ENCODE results near the genes TRAPPC2, PIR, AP1S2 and TXLNG.

DNA sequence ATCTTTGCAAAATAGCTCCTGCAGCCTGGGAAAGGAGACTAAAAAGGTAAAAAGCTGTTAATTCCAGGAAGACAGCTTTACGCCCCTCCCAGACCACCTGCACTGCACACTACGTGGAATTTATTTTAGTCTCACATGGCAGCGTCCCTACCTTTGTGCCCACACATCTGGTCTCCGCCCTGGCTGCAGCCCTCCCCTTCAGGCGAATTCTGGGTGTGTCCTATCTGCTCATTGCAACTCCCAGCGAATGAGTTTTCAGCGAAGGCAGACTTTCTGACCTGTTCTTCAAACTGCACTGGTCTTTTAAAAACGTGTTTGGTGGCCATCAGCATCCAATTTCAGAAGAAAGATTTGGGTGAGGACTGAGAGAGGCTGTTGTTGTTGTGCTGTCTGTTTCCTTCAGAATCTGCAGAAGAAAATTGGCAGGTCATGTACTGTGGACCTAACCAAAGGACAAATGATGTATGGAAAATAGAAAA, 4.0 kb downstream of the TLR8 start:
- PRO-cap = no peak

DNA sequence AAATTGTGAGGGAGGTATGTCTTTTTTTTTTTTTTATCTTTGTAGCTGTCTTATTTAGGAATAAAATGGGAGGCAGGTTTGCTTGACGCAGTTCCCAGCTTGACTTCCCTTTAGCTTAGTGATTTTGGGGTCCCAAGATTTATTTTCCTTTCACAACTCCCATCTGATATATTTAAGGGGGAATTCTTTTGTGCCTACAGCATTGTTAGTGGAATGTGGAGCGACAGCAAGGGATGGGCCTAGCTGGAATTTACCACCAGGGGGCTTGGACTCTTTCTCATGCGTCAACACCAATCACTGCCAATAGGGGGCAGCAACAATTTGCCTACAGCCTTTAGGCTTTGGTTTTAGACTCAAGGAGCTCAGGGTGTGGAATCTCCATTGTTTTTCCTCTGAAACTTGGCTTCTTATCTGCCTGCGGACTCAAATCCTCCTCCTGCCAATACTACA, 28.2 kb upstream of the TMSB4X start:
- PRO-cap = unidirectional peak, plus-strand start at position 356 of the sequence

DNA sequence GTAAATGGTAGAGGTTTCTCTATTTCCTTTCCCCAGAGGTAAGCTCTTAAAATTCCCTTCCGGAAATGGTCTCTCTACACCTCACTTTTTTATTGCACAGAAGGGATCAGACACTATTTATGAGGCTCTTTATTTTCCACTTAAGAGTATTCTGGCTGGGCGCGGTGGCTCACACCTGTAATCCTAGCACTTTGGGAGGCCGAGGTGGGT, 17.7 kb upstream of the TMSB4X start:
- PRO-cap = no peak

GRCh38 chrX:12986420-12986946, 11.6 kb downstream of the TMSB4X start:
- PRO-cap = no peak

- PRO-cap = no peak
These were observed 75.3 kb upstream of the FAM9C start for GRCh38 chrX:13119512-13120401.

DNA sequence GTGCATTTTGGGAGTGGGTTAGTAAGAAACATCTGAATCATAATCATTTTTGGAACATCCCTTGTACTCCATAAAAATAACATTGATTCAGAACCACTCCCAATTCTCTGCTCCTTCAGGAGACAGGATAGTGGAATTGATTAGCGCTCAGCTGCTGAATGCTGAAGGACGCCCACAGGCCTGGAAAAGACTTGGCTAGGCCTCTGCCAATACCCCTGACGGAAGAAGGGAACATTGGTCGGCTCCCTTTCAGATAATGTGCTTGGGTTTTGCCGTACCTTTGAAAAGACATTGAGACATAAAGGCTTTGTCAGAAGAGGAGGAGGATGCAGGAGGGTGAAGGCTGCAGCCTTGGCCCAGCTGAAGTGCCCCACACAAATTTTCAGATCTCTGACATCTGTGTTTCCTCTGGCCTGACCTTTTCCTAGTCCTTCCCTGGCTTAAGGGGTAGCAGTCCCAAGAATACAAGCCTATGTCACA, 80.5 kb upstream of the FAM9C start:
- PRO-cap = no peak

- PRO-cap = no peak
These were observed 118.4 kb upstream of the FAM9C start for GRCh38 chrX:13162707-13163244.

DNA sequence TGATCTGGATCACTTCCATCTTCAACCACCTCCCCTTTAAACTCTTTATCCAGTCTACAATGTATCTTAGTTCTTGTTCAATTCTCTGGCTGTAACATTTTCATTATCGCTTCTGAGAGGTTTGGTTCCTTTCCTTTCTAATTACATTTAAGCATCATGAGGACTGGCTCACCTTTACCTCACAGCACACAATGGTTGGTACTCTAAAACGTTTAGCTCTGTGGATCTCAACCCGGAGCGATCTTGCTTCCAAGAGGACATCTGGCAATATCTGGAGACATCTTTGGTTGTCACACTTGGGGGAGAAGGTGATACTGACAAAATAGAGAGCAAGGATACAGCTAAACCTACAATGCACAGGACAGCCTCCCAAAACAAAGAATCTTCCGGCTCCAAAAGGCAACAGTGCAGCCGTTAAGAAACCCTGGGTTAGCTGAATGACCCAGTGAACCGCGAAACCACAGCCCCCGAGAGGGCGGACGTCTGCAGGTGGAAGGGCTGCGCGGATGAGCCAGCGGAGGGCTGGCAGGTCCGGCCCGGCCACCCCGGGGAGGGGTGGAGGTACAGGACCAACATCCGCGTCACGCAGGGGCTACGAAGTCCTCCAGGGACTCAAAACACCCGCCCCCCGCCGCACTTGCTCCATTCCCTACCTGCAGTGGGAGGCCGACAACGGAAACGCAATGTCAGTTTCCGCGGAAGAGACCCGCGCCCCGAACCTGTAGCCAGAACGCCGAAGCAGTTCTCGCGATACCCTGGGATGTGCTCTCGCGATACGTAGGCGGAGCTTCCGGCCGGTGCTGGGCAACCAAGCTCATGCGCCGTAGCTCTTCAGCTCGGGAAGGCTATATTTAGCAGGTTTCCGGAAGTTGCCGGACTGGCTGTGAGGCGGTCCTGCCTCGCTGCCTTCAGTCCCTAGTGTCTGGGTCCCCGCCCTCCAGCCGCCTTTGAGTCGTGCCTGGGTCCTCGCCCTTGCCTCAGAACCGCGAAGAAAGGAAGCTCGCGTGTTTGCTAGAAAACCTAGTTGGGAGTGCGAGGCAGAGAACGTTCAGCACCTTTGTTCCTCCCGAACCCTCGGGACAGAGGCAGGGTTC, at the start of gene TRAPPC2:
TSS of gene TRAPPC2 (minus strand) at position 749 of the 1,094 bp plus-strand sequence.
- PRO-cap = bidirectional peak, plus-strand start at position 911 of the sequence, minus-strand start at position 747 of the sequence

GRCh38 chrX:13766623-13767374, 32.3 kb downstream of the OFD1 start:
- PRO-cap = no peak

DNA sequence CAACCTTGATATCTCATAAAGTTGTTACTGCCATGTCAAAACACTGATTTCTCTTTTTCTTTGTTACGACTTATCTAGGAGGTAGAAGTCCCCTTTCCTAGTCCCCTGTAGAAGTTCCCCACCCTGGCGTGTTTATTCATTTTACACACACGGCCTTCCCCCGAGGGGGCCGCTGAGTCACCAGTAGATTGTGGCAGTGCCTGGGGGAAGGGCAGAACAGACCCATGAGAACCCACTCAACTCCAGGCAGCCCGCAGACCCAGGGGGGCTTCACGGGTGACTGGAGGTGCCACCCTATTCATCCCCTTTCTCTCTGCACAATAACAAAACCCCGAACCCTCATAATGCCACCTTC, 20.3 kb upstream of the GPM6B start:
- PRO-cap = no peak

- PRO-cap = no peak
These were observed 144.5 kb downstream of the GLRA2 start for GRCh38 chrX:14673691-14674335.

DNA sequence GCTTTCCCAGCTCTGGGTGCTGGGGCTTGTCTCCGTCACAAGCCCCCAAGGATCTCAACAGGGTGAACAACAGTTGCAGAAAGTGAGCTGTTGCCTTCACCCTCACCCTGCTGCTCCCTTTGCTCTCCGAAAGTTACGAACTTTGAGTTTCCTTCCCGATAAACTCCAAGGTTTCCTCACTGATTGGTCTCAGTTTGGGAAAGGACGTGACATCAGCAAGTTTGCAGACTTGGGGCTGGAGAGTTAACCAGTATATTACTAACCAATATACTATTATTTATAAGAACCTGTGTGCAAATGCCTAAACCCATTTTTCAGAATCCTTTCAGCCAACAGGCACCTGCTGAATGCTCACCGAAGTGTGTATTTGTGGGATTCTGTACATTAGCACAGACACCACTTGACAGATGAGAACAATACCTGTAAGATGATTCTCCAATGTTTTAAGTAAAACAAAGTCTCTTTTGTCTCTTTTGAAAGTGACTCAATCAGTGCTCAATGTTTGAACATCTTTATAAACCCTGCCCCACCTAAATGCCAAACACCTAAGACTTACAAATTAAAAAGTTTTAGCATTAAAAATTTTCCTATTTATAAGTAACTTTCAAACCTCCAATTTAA, 897 bp downstream of the ASB9 start:
- PRO-cap = no peak

DNA sequence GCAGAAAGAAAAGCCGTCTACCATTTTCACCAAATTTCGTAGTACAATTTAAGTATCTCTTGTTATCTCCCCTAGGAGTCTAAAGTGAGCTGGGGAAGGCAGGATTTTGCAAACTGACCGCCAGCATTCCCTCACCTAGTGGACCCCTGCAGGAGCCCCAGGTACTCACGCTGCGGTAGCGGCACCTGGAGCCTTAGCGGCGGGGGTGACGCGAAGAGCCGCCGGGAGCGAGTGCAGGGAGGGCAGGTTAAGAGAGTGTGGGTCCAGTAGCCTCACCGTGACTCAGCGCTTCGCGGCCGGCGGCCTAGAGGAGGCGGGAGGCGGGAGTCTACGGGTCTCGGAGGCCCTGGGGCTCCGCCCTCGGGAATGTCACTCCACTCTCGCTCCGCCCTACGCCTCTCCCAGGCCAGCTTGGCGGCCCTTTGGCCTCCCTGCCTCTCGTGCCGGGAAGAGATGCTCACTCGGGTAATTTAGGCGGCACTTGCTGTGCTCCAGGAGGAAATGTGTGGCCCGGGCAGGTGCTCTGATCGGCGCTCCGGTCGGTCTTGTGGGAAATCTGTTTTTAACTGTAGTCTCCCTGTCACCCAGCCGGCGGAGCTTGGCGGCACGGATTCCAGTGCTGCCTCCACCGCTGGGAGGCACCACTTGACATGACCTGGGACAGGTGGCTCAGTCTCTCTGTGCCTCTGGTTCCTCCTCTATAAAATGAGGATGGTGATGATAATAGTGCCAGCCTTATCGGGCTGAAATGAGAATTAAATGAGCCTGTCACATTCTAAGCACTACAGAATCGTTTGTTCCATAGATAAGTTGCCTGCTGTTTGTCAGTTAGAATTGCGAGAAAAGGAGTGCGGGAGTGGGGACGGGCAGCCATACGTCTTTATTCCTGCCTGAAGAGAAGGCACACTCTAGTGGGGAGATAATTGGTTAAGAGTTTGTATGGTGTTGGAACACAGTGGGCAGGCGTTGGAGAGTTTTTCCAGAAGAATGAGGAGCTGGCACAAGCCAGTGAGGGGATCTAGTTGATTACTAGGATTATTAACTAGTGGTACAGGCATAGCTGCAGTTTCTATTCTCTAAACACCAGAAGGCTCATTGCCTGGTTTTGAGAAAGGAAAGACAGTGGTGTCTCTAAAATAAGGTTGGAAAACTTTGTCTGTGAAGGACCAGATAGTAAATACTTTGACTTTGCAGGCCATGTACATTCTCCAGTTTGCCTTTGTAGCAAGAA, at the start of gene PIR:
TSS of gene PIR (minus strand) at position 313 of the 1,231 bp plus-strand sequence.
- PRO-cap = unidirectional peak, minus-strand start at position 284 of the sequence

DNA sequence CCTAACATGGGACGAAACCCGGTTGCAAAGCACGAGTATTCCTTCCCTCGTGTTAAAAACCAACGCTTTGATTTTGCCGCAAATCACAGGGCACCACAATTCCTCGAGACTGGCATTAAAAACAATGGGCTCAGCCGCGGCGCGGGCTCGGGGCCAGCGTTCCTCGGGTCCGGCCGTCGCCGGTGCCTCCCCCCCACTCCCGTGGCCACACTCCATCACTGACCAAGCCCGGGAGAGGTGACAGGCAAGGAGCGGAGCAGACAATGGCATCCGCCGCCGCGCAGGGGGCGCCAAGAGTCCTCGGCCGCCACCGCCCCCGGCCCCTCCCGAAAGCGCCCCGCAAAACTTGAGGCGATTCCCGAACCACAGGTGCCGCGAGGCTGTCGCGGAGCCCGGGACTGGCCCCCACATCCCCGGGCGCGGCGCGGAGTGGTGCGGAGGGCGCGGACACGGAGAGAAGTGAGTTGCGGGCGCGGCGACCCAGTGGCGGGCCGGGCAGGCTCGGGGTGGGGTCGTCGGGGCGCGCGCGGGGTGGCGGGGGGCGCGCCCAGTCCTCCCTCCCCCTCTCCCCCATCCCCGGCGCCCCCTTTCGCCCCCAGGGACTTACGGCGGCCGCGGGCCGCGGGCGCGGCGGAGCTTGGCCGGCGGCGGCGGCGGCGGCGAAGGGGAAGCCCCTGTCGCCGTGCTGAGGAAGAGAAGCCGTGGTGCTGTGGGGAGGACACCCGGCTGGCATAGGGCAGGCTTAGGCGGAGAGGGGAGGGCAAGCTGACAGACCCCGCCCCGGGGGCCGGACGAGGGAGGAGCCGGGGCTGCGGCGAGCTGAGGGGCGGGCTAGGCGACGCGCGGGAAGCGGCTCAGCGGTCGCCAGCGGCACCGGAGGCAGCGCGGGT, at the start of gene AP1S2:
TSS of gene AP1S2 (minus strand) at position 733 of the 890 bp plus-strand sequence.
- PRO-cap = unidirectional peak, plus-strand start at position 234 of the sequence; bidirectional peak, plus-strand start outside the sequence, minus-strand start at position 733 of the sequence

- PRO-cap = no peak
These were observed 121.5 kb upstream of the S100G start for GRCh38 chrX:16528471-16528855.

- PRO-cap = no peak
These were observed 73.0 kb upstream of the S100G start for GRCh38 chrX:16576918-16577311.

DNA sequence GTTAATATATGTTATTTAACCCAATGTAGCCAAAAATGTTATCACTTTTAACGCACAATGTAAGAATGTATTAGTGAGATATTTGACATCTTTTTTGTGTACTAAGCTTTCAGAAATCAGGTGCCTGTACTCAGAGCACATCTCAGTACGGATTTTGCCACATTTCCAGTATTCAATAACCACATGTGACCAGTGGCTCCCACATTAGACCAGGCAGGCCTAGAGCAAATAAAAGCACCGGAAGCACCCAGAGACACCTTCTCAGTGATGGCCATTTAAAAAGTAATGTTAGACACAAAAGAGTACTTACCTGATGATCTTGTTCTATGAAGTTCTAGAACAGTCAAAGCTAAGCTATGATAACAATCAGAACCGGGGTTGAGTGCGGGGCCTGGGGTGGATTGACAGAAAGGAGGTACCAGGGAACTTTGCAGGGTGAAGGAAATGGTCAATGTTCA, 1.2 kb downstream of the CTPS2 start:
- PRO-cap = no peak

DNA sequence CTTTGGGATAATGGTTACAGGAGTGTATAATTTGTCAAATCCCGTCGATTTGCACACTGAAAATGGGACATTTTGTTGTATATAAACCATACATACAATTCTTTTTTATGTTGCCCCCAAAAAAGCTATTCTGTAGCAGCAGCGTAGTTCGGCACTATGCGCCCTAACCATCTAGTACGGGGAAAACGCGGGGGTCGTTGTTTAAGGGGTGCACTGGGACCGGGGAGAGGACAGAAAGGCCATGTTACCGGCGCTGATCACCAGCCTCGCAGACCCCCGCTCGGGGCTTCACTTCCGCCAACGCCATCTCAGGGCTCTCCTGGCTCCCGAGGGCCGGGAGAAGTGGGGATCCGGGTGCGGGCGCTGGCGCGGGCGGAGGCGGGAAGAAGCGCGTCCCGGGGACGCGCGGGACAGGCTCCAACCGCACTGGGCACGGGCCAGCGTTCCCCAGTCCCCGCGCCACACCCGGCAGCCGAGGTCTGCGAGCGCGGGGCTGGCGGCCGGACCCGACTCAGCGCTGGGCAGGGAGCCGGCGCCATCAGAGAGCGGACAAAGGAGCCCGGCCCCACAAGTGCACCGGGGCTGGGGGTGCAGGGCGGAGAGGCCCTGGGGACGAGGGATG, 697 bp downstream of the CTPS2 start:
- PRO-cap = unidirectional peak, plus-strand start at position 314 of the sequence

GRCh38 chrX:16743949-16744358, 24.5 kb downstream of the SYAP1 start:
- PRO-cap = no peak

- PRO-cap = bidirectional peak, plus-strand start at chrX:16786488, minus-strand start at chrX:16786162; unidirectional peak, plus-strand start at chrX:16786757
These were observed at the start of gene TXLNG for GRCh38 chrX:16786373-16787239. TSS of gene TXLNG (plus strand) at chrX:16786466.